Tibial nerve (tissue), 3 donors: ENCODE data around the genes GCSAM and CD200.

DNA sequence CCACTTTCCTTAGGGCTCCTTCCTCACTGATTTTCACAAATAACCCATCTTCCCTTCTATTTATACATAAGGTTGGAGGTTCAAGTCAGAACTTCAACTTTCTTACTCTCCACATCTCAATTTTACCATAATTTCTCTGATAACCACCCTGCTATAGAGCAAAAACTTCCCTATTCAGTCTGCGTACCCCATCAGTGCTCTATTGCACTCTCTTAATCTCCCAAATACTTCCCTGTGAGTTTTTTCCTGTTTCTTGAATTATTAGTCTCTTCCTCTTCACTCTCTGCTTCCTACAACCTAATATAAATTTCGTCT, 21.6 kb upstream of the CD96 start:
- PRO-cap, result no peak
- RAMPAGE, long total RNA, 3 experiments, result no peak in any of the 3 experiments

DNA sequence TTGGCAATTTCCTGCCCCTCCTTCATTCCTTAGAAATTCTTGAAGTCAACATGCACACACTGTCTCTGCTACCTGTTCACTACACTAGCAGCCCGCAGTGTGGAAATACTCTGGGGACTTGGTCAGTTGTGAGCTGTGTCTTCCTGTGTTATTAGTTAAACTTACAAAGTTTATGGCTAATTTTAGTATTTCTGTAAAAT, 4.9 kb downstream of the ZBED2 start:
- PRO-cap, result no peak
- RAMPAGE, long total RNA, 3 experiments, result no peak in any of the 3 experiments

DNA sequence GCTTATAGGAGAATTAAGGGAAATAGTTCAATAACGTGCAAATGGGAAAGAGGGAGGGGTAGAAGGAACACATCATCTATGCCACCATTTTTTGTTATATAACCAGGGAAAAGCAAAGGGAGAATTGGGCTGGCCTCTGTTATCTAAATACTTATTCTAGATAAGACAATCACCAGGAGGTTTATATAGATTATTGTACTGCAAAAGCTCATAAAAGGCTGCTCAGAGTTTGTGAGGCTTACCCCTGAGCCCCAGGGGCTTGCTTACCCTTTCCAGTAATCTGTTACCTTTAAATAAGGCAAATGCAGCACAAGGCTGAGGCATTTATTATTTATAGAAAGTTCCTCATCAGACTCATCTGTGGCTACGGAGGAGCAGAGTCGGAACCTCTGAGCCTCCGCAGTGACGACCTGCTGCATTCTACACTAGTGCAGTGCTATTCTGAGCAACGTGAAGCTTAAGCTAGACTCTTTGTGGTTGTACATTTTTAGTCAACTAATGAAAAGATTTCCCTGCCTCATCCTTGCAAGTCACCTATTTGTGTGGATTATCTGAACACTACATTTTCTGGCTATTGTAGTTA, 18.6 kb downstream of the PLCXD2 start:
- PRO-cap, result no peak
- RAMPAGE, long total RNA, 3 experiments, result no peak in any of the 3 experiments

GRCh38 chr3:111999449-111999759, 682 bp downstream of the TAGLN3 start:
- PRO-cap, result no peak
- RAMPAGE, long total RNA, 3 experiments, result no peak in any of the 3 experiments

DNA sequence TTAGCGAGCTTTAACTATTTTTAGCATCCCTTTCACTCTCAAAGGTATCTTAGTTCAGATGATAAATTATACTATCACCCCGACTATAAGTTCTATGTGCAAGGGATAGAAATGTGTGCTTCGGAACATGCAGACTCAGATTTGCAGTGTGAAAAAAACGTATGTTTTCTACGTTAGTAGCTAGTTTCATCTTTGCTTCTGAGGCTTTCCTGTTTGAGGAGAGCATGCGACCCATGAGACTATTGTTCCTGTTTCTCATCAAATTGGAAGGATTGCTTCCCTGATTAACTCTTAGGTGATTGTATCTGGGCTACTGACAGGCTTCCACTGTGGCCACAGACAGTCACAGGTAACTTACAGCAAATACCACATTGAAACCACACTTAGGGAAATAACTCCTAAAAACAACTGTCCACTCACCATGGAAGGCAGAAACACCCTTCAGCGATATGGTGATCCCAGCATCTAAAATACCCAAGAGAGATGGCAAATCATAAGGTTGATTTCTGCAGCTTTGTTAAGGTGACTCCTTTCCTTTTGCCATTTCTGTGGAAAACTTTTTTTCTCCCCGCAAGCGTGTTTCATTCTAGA, 5.4 kb downstream of the GCSAM start:
- PRO-cap, result no peak
- RAMPAGE, long total RNA, 3 experiments, result no peak in any of the 3 experiments

DNA sequence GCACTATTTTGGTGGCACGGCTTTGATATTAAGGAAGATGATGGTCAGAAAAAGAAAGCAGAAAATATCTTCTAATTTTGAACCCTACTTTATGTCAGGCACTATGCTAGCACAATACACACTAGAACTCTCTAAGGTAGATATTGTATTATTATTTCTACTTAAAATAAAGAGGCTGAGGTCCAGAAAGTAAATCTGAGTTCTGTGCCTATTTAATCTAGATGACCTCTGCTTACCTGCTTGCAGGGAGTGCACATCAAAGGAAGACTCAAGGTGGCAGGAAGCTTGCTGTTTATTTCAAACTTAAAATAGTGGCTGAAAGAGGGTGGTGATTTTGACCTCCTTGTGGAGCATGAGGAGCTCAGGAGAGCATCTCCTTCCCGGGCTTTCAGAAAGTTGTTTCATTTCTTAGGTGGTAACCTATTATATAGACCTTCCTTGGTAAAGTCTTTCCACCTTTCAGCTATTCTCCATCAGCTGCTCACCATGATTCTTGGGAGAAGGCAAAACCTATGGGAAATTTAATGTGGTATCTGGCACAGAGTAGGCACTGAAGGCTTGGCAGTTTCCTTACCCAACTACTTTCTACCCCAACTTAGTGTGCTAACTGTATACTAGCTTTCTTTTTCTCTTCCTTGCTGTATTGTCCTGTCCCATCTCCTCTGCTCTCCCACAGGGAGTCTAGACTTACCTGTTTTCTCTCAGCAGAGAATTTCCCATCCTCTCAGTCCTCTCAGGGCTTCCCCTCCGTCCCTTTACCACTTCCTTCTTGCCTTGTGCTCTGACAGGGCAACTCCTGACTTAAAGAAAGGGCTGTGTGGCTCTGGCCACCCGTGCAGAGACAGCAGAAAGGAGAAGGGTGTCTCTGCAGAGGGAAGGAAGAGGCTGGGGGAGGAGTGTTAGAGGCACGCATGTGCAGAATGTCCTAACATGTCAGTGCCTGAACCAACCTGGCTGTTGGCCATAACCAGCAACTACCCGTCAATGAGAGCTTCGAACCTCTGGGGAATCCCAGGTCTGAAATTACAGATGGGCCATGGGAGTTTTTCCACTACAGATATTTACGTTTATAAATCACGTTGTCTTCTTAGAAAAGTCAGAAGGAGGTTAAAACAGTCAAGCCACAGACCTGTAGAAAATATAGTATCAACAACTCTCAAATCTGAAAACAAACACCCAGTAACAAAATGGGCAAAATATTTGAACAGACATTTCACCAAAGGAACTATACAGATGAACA, at the start of gene GCSAM:
Gene GCSAM, minus strand, starts transcription at position 848 of the 1,240 bp plus-strand sequence.
- PRO-cap, result no peak
- RAMPAGE, long total RNA, 3 experiments, result no peak in any of the 3 experiments

DNA sequence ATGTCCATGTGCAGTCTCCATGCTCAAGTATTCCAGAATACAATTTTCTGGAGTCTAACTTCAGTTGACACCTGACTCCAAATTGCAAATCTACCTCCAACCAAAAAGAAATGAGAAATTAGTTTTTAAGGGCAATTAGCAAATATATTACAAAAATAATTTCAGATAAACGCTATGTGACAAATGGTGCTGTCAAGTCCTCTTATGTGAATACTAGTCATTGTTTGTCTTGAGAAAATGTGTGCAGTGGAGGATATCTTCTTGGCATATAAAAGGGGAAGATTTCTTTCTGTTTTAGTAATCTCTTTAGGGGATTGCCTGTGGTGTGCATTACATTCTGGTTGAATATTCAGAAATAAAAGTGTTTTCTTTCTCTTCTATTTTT, 2.9 kb upstream of the GCSAM start:
- PRO-cap, result no peak
- RAMPAGE, long total RNA, 3 experiments, result no peak in any of the 3 experiments

DNA sequence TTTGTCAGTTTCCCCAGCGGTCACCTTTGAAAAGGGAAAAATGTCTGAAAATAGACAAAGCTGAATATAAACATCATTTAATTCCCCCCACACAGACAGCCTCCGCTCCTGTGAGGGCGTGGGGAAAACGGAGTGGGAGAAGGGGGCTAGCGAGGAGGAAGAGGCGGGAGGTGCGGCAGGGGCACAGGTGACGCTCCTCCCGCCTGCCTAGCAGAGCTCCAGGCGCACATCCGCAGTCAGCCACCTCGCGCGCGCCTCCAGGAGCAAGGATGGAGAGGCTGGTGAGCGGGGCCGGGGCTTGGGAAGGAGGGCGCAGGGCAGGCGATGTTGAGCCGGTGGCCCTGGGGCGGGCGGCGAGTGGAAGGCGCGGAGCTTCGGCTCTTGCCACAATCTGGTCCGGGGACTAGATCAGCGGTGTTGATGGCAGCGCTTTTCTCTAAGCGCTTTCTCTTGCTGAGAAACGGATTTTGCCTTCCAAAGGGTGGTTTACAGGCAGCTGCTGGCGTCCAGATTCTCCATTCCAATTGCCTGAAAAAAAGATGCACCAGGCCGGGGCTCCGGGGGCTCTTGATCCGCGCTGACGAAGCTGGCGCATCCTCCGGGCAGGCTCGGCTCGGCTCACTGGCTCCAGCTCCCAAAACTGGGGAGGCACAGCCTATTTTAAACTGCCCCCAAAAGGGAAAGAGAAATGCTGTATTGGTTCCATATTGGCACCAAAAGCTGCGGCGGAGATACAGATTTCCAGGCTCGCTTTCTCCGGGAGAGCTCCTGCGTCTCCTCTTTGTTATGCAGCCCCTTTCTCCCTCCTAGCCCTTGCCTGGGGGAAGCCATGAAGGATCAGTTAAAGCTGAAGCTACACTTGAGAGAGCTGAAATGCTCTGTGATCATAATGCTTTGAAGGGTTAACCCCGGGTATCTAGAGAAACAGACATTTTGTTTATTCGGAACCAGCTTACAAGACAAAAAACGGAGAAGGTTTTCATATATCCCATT, at the start of gene CD200:
Gene CD200, plus strand, starts transcription at position 213 of the 993 bp plus-strand sequence.
- PRO-cap, result bidirectional peak, plus-strand start at position 213 of the sequence, minus-strand start at position 271 of the sequence; unidirectional peak, minus-strand start at position 623 of the sequence; bidirectional peak, plus-strand start outside the sequence, minus-strand start at position 802 of the sequence
- RAMPAGE, long total RNA, 3 experiments, result start-site peak on the plus strand in 2 of 3 experiments, centred at positions 236 to 240 of the sequence, 20 to 33 reads per replicate

GRCh38 chr3:112408954-112409546, 76.1 kb downstream of the CD200 start:
- PRO-cap, result no peak
- RAMPAGE, long total RNA, 3 experiments, result no peak in any of the 3 experiments

DNA sequence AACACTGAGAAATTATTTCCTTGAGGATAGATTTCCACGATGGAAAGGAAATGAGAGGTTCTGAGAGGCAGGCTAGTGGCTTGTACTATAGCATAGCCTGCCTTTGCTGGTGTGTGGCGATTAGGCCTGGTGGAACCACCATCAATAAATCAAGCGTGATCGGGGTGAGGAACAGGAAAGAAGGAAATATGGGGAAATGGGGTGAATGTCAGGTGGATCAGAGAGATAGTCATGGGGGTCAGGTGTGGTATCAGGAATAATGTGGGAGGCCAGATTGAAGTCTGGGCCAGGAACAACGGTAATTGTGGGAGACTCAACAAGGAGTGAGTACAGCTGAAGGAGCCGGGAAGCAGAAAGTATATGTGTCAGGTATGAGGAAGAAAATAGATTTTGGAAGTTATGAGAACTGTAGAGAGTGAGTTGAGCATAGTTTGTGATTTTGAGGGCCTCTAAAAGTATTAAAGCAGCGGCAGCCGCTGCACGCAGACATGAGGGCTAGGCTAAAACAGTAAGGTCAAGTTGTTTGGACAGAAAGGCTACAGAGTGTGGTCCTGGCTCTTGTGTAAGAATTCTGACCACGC, 80.0 kb downstream of the BTLA start:
- PRO-cap, result no peak
- RAMPAGE, long total RNA, 3 experiments, result no peak in any of the 3 experiments

GRCh38 chr3:112422526-112423293, 76.6 kb downstream of the BTLA start:
- PRO-cap, result no peak
- RAMPAGE, long total RNA, 3 experiments, result no peak in any of the 3 experiments

GRCh38 chr3:112497831-112498251, 1.4 kb downstream of the BTLA start:
- PRO-cap, result no peak
- RAMPAGE, long total RNA, 3 experiments, result no peak in any of the 3 experiments

- PRO-cap, result no peak
- RAMPAGE, long total RNA, 3 experiments, result no peak in any of the 3 experiments
These were observed 18.7 kb downstream of the SLC35A5 start for GRCh38 chr3:112580481-112580998.

GRCh38 chr3:112605238-112605460, 35.8 kb downstream of the CCDC80 start:
- PRO-cap, result no peak
- RAMPAGE, long total RNA, 3 experiments, result no peak in any of the 3 experiments

DNA sequence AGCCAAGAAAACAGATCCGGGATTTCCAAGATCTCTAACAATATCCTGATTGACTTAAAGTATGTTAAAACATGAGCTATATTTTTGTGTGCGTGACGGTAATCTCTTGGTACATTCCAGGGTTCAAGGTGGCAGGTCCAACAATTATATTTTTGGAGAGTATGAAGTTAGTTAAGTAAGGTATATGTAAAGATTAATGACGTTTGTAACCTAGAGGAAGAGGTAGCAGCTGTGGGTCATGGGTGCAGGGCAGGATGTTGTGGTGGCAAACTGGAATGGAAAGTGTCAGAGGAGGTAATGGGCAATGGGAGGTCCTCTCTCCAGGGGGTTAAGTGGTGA, 931 bp upstream of the CD200R1L start:
- PRO-cap, result no peak
- RAMPAGE, long total RNA, 3 experiments, result no peak in any of the 3 experiments

GRCh38 chr3:113018522-113018852, 984 bp downstream of the NEPRO start:
- PRO-cap, result no peak
- RAMPAGE, long total RNA, 3 experiments, result no peak in any of the 3 experiments

GRCh38 chr3:113147546-113148443, 63.6 kb upstream of the BOC start:
- PRO-cap, result no peak
- RAMPAGE, long total RNA, 3 experiments, result no peak in any of the 3 experiments

GRCh38 chr3:113157351-113158080, 53.8 kb upstream of the BOC start:
- PRO-cap, result no peak
- RAMPAGE, long total RNA, 3 experiments, result no peak in any of the 3 experiments

- PRO-cap, result no peak
- RAMPAGE, long total RNA, 3 experiments, result no peak in any of the 3 experiments
These were observed 21.3 kb downstream of the BOC start for GRCh38 chr3:113232644-113233126.

GRCh38 chr3:113280523-113281251, 69.3 kb downstream of the BOC start:
- PRO-cap, result no peak
- RAMPAGE, long total RNA, 3 experiments, result no peak in any of the 3 experiments